Fallopian tube (tissue), 1 donor: ENCODE measurements around a stretch of chr10.

- PRO-cap, result no peak
These were observed 14.8 kb downstream of the FAM53B start for GRCh38 chr10:124729185-124729891.

DNA sequence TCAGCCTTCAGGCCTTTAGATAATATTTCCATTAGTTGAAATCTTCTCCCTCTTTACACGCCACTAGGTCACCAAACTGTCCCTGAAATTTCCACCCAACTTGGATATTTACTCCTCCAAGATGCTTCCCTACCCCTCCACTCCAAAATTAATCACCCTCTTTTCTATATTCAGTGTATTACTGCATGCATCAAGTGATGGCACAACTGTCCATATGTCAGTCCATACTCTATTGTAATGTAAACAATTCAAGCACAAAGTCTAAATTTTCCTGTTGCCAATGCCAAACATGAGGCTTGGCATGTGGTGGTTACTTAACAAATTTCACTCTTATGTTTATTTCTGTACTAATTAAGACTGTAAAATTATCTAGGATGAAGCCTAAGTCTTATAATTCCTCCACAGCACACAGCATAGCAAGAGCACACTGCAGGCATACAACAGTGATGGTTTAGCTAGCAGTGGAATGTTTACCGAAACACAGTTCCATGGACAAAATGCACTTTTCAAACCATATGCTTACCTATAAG lies 3.5 kb downstream of the EEF1AKMT2 start:
- PRO-cap, result no peak

GRCh38 chr10:124792267-124792423 lies 458 bp upstream of the EEF1AKMT2 start:
- PRO-cap, result no peak

DNA sequence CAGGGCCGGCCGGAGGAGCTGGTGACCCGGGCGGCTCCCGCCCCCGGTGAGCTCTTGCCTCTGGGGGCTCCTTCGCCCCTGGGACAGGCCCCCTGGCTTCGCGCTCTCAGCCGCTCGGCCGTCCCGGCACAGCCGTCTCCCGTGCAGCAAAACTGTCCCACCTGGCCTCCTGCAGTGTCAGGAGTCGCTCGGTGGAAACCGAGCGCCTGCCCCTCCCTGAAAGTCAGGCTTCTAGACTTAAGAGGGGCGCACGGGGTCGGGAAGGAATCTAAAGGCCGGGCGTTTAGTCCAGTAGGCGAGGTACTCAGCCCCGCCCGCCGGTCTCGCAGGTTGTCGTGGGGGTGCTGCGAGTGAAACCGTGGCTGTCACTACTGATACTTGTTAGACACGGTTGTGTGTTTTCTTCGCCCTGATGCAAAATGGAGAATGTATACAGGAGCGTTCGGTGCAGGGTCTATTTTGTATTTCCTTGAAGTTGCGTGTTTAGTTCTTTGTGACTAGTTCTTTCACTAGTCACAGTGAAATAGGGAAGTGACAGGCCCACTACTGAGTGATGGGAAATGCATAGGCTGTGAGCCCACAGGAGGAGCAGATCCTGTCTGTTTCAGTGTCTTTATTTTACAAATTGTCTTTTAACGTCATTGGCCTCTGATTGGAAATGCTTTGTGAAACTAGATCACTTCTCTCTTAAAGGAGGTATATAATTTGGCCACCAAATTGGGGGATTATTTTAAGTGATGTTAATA lies 561 bp downstream of the ABRAXAS2 start:
- PRO-cap, result no peak

DNA sequence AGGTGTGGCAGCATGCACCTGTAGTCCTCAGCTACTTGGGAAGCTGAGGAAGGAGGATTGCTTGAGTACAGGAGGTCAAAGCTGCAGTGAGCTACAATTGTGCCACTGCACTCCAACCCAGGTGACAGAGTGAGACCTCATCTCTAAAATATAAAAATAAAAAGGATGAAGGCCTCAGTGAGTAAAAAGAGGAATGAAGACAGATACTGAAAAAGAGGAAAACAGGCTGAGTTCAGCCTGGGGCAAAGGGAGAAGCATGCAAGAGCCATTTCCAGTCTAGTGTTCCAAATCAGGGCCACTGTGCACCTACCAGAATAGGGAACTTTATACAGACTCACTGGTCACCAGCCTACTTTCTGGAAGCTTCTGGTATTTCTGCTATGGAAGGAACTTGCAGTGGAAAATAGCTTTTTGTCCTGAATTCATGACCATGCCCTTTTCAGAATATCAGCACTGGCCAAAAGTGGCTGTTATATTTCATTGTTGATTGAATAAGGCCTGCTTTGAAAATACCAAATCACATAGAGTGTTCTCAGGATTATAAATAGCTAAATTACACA lies 28.8 kb downstream of the ABRAXAS2 start:
- PRO-cap, result no peak

- PRO-cap, result no peak
These were observed 47.4 kb downstream of the ABRAXAS2 start for GRCh38 chr10:124849005-124849529.

- PRO-cap, result no peak
These were observed 38.8 kb upstream of the ZRANB1 start for GRCh38 chr10:124903033-124903628.

- PRO-cap, result no peak
These were observed 25.8 kb upstream of the ZRANB1 start for GRCh38 chr10:124916092-124916459.

DNA sequence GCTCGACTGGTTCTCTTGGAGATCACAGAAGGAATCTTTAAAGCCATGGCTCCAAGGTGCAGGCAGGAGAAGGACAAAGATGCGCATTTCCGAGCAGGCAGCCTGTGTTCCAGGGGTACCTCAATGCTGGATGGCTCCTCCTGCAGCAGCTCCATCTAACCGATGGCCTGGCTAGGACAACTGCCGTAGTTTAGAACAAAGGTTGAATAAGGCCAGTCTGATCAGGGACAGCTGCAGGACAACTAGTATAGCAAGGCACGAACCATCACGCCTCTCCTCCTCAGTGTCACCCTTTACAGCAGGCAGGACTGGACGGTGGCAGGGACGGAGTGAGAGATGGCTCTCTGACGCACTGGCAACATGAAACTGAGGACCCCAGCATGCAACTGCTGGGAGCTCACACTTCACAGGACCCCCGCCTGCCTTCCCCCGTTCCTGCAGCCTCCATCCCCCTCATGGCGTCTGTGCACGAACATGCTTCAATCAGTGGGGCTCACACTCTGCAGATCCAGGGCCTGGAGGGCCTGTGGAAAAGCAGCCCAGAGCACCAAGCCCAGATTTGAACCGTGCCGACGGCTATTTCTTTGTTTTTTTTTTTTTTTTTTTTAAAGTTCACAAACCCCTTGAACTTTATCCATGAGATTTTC lies 32.3 kb downstream of the CTBP2 start:
- PRO-cap, result no peak

- PRO-cap, result unidirectional peak, minus-strand start at chr10:124997002
These were observed 31.1 kb downstream of the CTBP2 start for GRCh38 chr10:124996576-124997362.

- PRO-cap, result no peak
These were observed 27.3 kb downstream of the CTBP2 start for GRCh38 chr10:125000554-125000927.

GRCh38 chr10:125118085-125118645 lies 90.3 kb upstream of the CTBP2 start:
- PRO-cap, result bidirectional peak, plus-strand start at chr10:125118416, minus-strand start at chr10:125118304

- PRO-cap, result no peak
These were observed 123.7 kb upstream of the CTBP2 start for GRCh38 chr10:125151523-125152096.

DNA sequence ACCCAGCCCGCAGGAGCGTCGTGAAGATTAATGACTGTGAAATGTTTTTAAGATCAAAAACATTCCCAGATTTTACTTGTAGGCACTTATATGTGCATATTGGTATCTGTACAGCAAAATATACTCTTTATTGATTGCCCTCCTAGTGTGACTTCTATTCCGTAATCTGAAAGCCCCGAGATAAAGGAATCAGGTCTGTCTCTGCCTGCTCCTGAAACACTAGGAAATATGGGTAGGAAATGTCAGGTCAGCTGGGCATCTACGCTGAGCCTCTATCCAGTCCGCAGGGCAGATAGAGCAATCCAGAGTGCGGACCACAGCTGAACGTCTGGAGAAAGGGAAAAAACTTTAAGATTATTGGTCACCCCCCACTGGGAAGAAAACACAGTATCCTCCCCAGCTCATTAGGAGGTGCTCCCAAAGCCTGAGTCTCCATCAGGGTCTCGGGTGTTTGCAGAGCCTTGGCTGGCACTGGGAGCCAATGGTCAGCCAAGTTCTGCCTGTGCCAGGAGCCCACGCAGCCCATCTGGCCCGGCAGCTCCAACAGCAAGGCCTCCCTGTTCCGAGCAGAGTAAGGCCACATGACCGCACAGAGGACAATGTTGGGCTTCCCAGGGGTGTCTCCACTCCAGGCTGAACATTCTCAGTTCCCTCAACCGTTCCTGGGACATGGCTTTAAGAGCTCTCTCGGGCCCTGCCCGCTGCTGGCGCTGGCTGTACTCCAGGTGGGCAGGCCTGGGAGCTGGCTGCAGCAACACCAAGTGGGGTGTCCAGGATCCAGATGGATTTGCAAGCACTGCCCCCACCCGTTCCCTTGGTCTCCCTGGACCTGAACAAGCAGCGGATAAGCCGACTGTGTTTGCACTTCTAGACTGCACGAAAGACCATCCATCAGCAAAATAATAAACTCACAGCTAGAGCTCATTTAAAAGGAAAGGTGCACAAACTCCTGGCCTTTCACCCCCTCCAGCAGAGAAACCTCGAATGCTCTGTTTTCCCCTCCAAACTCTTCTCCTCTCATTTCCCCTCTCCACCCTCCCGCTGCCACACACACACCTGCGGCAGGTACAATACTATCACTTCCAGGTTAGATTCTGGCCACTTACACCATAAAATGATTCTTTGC lies 125.1 kb upstream of the CTBP2 start:
- PRO-cap, result bidirectional peak, plus-strand start at position 305 of the sequence, minus-strand start at position 221 of the sequence; bidirectional peak, plus-strand start at position 843 of the sequence, minus-strand start at position 649 of the sequence

DNA sequence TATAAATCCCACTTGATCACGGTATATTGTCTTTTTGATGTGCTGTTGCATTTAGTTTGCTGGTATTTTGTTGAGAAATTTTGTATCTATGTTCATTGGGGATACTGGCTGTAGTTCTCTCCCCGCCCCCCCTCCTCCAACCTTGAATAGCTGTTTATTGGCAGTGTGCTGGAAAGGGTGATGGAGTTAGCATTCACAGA lies 16.5 kb downstream of the TEX36 start:
- PRO-cap, result no peak

- PRO-cap, result no peak
These were observed 44.1 kb downstream of the FANK1 start for GRCh38 chr10:125940417-125940825.

GRCh38 chr10:126070396-126071270 lies 174.3 kb downstream of the FANK1 start:
- PRO-cap, result no peak

GRCh38 chr10:126339295-126339494 lies 49.1 kb downstream of the ADAM12 start:
- PRO-cap, result no peak

DNA sequence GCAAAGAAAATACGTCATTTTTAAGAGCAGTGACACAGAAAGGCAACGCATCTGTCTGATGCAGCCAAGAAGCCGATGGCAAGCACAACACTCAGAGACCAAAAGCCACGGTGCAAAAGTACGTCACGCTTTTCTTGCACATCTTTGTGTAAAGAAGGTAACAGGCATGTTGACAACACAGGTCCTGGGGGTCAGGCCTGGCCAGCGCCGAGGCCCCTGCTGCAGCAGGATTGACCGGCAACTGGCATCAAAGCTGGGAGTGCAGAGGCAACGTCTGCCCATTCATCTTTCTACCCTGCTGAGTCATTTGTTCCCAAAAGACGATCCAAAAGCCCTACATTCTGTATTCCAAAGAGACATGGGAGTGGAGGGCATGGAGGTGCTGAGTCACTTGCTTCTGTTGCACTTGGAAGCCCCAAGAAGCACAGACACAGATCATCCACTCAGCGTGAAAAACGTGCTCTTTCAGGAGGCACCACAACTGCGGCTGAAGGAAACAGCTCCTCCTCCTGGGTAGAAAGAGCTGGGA lies 71.0 kb upstream of the ADAM12 start:
- PRO-cap, result no peak

- PRO-cap, result no peak
These were observed 134.8 kb upstream of the ADAM12 start for GRCh38 chr10:126523214-126523438.